NCI-H460 (cell line): ENCODE data around the gene PXK.

DNA sequence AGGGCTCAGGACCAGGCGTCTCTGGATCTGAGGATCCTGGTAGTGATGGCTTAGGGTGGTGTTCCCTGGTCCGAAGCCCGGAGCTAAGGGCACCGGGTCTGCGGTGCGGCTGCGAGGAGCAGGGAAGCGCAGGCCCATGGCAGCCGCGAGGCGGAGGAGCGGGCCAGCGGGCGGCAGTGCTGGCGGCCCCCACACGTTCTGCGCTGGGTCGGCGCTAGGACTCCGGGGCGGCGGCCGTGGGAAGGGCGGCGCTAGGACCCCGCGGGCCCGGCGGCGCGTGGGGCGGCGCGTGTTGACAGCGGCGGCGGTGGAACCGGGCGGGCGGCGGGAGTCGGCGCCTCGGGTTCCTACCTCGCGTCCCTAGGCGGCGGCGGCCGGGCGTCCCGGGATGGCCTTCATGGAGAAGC lies at the start of gene PXK:
Gene PXK, plus strand, starts transcription at position 292 of the 407 bp plus-strand sequence.
RAMPAGE:
- cytosol, long total RNA, result start-site peak on the plus strand centred at position 312 of the sequence, 45 bp wide, 53 and 67 reads in 2 replicates
- long total RNA, result no peak
- nucleus, long total RNA, result start-site peak on the plus strand centred at position 316 of the sequence, 53 bp wide, 52 and 77 reads in 2 replicates

DNA sequence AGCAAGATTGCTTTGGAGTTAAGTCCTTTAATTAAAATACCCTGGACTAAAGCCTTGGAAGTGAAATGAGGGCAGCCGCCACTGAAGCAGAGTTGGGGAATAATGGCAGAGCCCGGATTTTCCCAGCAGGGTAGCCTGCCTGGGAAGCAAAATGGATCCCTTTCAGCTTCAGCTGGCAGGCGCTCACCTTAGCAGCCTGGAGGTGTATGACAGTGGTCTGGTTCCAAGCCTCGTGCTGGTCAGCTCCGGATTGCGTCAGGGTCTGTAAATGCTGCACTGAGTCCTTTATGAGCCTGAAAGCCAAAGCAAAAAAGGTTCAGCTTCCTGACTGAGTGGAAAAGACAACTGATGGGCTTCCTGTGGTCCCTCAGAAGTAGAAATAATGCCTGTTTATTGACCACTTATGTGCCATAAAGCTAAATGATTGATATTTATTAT lies 14.7 kb downstream of the ACOX2 start:
RAMPAGE:
- cytosol, long total RNA, result no peak
- long total RNA, result no peak
- nucleus, long total RNA, result no peak

RAMPAGE:
- cytosol, long total RNA, result no peak
- long total RNA, result no peak
- nucleus, long total RNA, result no peak
Observed at GRCh38 chr3:58569474-58570159, 7.6 kb downstream of the FAM107A start.

GRCh38 chr3:58573540-58574170 lies 3.5 kb downstream of the FAM107A start:
RAMPAGE:
- cytosol, long total RNA, result no peak
- long total RNA, result no peak
- nucleus, long total RNA, result no peak

RAMPAGE:
- cytosol, long total RNA, result no peak
- long total RNA, result no peak
- nucleus, long total RNA, result no peak
Observed at GRCh38 chr3:58584790-58585834, 7.9 kb upstream of the FAM107A start.

GRCh38 chr3:58634096-58634355 lies 32.5 kb downstream of the FAM3D start:
RAMPAGE:
- cytosol, long total RNA, result no peak
- long total RNA, result no peak
- nucleus, long total RNA, result no peak

RAMPAGE:
- cytosol, long total RNA, result no peak
- long total RNA, result no peak
- nucleus, long total RNA, result no peak
Observed at GRCh38 chr3:58785106-58785422, 118.5 kb upstream of the FAM3D start.

GRCh38 chr3:58842459-58843046 lies 176.0 kb upstream of the FAM3D start:
RAMPAGE:
- cytosol, long total RNA, result no peak
- long total RNA, result no peak
- nucleus, long total RNA, result no peak

DNA sequence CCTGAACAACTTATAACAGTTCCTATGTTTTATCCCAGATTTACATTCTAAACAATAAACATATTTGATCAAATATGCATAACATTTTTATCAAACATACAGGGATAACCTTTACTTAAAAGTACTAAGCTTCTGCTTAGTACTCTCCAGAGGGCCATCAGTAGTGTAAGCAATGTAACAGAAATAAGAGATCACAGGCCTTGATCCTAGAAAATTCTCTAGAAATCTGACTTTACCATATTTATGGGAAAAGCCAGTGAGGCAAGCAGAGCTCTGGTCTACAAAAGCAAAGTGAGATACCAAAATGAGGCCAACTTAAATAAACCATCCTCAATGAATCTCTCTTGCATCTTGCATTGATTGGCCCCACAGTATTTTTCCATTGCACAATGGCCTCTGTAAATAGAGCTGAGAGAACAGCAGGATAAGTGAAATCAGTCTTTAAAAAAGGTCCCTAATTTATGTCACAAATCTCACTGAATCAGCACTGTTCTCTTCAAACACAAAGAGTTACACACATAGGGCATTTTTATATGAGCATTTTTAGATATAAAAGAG lies 9.0 kb downstream of the CFAP20DC start:
RAMPAGE:
- cytosol, long total RNA, result no peak
- long total RNA, result no peak
- nucleus, long total RNA, result no peak

DNA sequence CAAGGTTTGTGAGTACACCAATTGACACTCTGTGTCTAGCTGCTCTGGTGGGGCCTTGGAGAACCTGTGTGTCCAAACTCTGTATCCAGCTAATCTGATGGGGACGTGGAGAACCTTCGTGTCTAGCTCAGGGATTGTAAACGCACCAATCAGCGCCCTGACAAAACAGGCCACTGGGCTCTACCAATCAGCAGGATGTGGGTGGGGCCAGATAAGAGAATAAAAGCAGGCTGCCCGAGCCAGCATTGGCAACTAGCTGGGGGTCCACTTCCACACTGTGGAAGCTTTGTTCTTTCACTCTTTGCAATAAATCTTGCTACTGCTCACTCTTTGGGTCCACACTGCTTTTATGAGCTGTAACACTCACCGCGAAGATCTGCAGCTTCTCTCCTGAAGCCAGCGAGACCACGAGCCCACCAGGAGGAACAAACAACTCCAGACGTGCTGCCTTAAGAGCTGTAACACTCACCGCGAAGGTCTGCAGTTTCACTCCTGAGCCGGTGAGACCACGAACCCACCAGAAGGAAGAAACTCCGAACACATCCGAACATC lies 1.7 kb upstream of the CFAP20DC start:
RAMPAGE:
- cytosol, long total RNA, result no peak
- long total RNA, result no peak
- nucleus, long total RNA, result no peak

RAMPAGE:
- cytosol, long total RNA, result no peak
- long total RNA, result no peak
- nucleus, long total RNA, result no peak
Observed at GRCh38 chr3:59424655-59425252, 374.9 kb upstream of the CFAP20DC start.

DNA sequence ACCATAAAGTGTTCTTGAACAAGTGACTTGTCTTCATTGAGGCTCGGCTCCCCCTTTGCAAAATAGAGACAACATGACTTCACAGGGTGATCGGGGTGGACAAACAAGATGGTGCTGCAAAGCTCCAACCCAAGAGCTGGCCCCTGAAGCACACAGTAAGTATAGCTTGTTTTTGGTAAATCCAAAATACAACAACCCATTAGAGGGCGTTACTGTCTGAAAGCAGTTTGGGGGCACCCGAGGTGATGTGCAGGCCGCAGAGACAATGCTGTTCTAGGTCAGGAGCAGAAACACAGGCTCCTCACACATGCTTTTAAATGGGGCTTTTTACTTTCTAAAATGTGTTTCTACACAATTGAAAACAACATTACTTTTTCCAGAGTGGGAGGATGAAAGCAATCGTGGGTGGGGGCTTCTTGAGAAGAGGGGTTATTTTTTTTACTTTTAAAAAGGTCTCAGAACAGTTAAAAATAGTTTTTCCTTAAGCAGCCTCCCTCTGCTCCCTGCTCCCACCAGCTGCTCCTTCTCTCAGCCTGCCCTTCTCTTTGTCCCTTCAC lies 1029.2 kb upstream of the CFAP20DC start:
RAMPAGE:
- cytosol, long total RNA, result no peak
- long total RNA, result no peak
- nucleus, long total RNA, result no peak

GRCh38 chr3:61575812-61576276 lies 14.5 kb downstream of the PTPRG start:
RAMPAGE:
- cytosol, long total RNA, result no peak
- long total RNA, result no peak
- nucleus, long total RNA, result no peak

RAMPAGE:
- cytosol, long total RNA, result no peak
- long total RNA, result no peak
- nucleus, long total RNA, result no peak
Observed at GRCh38 chr3:61626449-61627394, 65.4 kb downstream of the PTPRG start.

GRCh38 chr3:61680879-61681611 lies 119.7 kb downstream of the PTPRG start:
RAMPAGE:
- cytosol, long total RNA, result no peak
- long total RNA, result no peak
- nucleus, long total RNA, result no peak

RAMPAGE:
- cytosol, long total RNA, result no peak
- long total RNA, result no peak
- nucleus, long total RNA, result no peak
Observed at GRCh38 chr3:61773004-61773468, 211.7 kb downstream of the PTPRG start.

GRCh38 chr3:61778311-61779362 lies 217.3 kb downstream of the PTPRG start:
RAMPAGE:
- cytosol, long total RNA, result no peak
- long total RNA, result no peak
- nucleus, long total RNA, result no peak

GRCh38 chr3:61808419-61809603 lies 247.4 kb downstream of the PTPRG start:
RAMPAGE:
- cytosol, long total RNA, result no peak
- long total RNA, result no peak
- nucleus, long total RNA, result no peak

DNA sequence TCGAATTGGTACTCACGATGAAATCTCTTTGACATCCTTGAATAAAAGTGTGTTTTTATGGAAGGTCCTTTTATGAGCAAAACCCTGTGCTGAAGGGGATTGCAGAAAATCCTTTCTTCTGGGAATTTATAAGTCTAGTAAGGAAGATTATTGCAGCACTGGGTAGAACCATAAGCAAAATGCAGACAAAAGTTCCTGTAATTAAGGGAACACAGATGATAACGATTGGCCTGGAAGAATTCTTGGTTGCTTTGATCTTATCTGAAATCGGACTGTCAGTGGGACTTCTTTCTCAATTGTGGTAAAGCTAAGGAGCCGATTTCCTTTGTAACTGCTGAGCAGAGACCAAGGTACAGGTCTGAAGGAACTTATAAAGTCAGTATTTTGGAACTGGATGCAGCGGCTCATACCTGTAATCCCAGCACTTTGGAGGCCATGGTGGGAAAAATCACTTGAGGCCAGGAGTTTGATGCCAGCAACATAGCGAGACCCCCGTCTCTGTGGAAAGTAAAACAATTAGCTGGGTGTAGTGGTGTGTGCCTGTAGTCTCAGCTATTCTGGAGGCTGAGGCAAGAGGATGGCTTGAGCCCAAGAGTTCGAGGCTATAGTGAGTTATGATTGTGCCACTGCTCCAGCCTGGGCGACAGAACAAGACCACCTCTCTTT lies 346.2 kb downstream of the PTPRG start:
RAMPAGE:
- cytosol, long total RNA, result no peak
- long total RNA, result no peak
- nucleus, long total RNA, result no peak

DNA sequence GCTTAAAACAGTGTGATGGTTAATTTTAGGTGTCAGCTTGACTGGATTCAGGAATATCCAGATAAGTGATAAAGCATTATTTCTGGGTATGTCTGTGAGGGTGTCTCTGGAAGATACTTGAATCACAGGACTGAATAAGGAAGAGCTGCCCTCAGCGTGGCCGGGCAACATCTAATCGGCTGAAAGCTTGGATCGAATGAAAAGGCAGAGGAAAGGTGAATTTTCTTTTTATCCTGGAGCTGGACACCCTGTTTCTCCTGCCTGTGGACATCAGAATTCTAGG lies 131.9 kb upstream of the SYNPR start:
RAMPAGE:
- cytosol, long total RNA, result no peak
- long total RNA, result no peak
- nucleus, long total RNA, result no peak